ENCODE measurements around the genes NBPF12 and NBPF19.

DNA sequence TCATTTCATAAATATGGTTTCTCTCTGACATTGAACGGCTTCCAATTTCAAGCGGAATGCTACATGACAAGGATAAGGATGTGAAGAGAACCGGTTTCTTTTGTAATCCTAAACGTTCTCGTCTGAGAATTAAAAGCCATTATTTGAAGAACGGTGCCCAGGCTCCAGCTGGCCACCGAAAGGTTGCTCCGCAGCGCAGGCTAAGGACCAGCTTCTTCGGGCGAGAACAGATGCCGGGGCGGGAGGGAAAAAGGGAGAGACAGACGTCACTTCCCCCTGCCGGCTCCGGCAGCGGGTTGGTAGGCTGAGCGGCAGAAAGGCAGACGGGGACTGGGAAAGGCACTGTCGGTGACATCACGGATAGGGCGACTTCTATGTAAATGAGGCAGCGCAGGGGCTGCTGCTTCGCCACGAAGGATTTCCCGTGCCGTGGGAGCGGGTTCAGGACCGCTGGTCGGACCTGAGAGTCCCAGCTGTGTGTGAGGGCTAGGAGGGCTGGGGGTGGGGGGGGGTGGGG is 31.7 kb upstream of the PPIAL4H start:
- PRO-cap = unidirectional peak, minus-strand start at position 202 of the sequence

DNA sequence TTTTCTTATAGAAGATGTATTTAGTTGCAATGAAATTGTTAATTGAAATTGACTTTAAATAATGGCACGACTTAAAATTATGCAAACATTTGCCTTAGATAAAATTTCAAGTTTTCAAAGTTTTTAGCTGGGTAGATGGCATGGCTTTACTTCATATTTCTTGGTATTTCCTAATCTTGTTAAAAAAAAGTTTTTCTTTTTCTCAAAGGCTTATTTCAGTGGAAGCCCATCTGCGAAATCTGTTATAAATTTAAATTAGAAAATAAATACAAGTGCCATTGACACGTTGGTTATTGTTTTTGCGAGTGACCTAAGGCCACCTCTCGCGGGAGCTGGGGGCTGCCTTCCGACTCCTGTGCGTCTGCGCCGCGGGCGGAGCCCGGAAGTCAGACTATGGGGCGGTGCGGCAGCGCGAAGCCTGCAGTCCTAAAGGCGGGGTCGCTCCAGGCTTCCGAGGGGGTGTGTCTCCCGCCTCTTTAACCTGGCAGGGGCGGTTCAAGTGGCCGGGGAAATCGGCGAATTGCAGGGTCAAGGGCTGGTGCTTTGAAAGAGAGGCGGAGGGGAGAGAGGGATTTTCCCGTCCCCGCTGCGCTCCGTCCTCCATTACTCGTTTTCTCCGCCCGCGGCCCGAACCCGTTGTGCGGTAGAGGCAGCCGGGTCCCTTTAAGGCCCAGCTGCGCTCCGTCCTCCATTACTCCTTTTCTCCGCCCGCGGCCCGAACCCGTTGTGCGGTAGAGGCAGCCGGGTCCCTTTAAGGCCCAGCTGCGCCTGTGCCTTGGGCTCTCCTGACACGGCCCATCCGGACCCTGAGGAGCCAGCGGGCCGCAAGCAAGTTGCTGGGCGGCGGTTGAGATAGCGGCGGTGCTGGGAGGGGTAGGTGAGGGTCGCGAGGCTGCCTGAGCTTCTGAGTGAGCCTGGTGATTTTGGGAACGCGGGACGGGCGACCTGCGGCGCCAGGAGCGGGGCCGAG is at the start of gene NBPF12:
NBPF12 (plus strand) TSS at position 382 of the 970 bp plus-strand sequence.
- PRO-cap = unidirectional peak, plus-strand start at position 433 of the sequence

DNA sequence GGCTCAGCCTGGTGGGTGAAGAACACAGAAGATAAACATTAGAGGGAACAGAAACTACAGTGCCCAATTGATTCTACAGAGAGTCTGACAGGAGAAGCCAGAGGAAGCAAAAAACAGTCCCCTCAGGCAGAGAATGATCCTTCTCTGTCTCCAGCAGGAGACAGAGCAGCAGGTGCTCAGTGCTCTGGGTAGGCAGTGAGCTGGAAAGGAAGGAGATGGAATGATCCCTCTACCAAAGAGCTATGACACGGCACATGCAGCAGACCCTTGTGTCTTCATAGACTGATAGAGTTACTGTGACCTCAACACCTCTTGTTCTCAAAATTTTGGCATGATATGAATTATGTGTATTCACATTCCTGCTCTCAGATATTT is 62.3 kb downstream of the PRKAB2 start:
- PRO-cap = no peak

DNA sequence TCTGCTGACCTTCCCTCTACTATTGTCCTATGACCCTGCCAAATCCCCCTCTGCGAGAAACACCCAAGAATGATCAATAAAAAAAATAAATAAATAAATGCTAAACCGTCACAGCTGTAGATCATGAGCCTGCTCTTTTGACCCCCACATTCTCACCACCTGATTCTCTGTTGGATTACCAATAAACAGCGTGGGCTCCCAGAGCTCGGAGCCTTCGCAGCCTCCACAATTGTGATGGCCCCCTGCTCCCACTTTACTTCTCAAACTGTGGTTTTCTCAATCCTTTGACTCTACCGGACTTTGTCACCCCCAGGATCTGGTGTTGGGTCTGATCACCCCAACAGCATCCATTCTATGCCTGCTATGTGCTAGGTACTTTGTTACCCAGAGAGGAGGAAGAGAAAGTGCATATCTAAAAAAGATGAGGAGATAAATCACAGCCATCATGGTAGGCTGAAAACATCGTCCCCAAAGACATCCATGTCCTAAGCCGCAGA is 8.4 kb upstream of the CHD1L start:
- PRO-cap = no peak

DNA sequence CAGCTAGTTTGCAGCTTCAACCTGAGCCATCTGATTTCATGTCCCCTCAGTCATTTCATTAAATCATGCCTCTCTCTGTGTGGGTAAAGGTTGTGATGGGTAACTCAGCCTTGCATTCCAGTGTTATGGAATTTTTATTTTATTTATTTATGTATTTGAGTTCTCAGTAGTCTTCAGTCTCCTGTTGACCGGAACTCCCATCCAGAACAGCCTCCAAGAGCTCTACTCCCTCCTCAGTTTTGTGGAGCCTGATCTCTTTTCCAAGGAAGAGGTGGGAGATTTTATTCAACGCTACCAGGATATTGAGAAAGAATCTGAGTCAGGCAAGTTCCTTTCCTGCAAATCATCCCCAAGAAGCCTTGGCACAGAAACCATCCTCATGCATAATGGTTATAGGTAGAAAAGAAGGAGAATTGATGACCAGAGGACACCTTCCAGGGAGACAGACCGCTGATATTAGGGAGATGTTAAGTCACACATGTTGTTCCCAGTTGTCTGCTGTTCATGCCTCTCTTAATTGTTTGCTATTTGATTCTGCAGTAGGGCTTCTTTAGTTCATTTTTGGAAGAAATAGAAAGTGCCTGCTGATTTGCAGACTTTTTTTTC is 21.9 kb downstream of the CHD1L start:
- PRO-cap = no peak

GRCh38 chr1:147269779-147270091 is 27.3 kb downstream of the CHD1L start:
- PRO-cap = unidirectional peak, minus-strand start at chr1:147270003

- PRO-cap = no peak
These were observed 36.5 kb upstream of the BCL9 start for GRCh38 chr1:147504532-147505418.

- PRO-cap = bidirectional peak, plus-strand start at chr1:147600209, minus-strand start at chr1:147600043
These were observed 58.7 kb downstream of the BCL9 start for GRCh38 chr1:147599939-147600510.

- PRO-cap = no peak
These were observed 22.0 kb downstream of the ACP6 start for GRCh38 chr1:147648168-147648827.

- PRO-cap = no peak
These were observed 26.4 kb downstream of the NBPF11 start for GRCh38 chr1:148125707-148126137.

DNA sequence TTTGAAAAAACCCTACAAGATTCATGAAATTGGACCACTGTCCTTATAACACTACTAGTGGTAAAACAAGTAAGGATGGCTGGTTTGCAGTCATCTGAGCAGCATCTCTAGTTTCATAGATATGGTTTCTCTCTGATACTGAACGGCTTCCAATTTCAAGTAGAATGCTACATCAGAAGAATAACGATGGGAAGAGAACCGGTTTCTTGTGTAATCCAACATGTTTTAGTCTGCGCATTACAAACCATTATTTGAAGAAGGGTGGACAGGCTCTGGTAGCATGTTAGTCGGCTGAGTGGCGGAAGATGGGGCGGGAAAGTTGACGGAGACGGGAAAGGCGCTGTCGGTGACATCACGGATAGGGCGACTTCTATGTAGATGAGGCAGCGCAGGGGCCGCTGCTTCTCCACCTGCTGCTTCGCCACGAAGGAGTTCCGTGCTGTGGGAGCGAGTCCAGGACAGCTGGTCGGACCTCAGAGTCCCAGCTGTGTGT is 110.9 kb upstream of the NBPF11 start:
- PRO-cap = no peak

GRCh38 chr1:148264520-148265702 is 112.8 kb upstream of the NBPF11 start:
- PRO-cap = no peak

DNA sequence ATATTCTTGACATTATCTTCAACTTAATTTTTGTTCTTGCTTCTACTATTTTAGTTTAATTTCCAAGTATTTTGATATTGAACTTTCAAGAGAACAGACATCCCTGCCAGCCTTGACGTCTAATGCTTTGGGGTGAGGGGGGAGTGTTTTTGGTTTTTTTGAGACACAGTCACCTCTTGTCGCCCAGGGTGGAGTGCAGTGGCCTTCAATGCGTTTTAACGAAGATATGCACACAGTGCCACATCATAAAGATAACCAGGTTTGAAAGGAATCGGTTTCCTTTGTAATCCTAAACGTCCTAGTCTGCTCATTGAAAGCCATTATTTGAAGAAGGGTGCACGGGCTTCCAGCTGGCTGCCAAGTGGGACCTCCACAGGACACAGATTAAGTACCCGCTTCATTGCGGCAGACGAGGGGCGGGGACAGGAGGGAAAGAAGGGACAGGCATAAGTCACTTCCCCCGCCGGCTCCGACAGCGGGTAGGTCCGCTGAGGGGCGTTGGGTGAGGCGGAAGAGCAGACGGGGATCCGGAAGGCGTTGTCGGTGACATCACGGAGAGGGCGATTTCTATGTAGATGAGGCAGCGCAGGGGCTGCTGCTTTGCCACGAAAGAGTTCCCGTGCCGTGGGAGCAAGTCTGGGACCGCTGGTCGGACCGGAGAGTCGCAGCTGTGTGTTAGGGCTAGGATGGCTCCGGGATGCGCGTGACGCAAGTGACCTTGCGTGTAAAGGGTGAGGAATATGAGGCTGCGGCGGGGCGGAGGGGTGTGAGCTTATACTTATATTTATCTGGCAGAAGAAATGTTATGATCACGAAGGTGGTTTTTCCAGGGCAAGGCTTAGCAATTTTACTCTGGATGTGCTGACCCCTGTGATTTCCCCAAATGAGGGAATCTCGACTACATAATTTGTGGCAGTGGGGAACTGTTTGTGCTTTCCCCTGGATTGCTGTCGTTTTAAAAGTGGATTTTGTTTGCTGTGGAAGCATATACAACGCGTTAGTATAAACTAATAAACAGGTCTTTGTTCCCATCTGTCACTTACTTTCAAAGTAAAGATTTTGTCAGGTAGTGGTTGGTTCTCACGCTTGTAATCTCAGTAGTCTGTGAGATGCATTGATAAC is 80.8 kb downstream of the PPIAL4G start:
- PRO-cap = unidirectional peak, plus-strand start at position 598 of the sequence

DNA sequence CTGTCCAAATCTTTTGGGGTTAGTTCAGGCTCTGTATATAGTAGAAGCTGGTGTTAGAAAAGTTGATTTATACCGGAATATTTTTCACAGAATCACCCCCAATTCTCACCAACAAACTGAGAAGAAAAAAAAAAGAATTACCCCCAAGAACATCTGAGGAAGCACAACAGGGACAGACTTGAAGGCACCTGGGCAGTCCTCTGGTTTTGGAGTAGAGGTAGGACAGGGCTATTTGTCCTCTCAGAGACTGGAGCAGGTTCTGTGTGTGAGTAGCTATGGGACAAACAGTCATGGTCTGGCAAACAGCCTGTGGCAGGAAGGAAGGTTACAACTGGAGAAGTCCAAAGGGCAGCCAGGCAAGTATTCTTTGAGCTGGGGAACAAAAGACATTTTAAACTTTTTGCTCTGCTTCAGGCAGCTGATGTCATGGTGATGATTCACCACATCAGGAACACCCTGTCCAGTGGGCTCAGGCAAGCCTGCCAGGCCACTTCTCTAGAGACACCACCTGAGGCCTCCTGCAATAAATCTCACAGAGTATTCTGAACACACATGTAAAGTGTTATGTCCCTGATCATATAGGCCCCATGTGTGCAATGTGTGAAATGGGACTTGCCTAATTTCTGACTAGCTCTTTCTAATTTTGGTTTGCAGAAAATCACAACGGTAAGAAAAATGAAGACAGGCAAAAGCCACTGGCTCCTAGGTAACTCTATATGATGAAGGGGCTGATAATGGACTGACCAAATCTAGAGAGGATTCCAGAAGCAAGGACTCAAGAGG is 58.9 kb downstream of the PPIAL4G start:
- PRO-cap = no peak

GRCh38 chr1:148428151-148428670 is 54.9 kb downstream of the PPIAL4G start:
- PRO-cap = no peak

- PRO-cap = no peak
These were observed 39.5 kb upstream of the PPIAL4G start for GRCh38 chr1:148522497-148523069.

DNA sequence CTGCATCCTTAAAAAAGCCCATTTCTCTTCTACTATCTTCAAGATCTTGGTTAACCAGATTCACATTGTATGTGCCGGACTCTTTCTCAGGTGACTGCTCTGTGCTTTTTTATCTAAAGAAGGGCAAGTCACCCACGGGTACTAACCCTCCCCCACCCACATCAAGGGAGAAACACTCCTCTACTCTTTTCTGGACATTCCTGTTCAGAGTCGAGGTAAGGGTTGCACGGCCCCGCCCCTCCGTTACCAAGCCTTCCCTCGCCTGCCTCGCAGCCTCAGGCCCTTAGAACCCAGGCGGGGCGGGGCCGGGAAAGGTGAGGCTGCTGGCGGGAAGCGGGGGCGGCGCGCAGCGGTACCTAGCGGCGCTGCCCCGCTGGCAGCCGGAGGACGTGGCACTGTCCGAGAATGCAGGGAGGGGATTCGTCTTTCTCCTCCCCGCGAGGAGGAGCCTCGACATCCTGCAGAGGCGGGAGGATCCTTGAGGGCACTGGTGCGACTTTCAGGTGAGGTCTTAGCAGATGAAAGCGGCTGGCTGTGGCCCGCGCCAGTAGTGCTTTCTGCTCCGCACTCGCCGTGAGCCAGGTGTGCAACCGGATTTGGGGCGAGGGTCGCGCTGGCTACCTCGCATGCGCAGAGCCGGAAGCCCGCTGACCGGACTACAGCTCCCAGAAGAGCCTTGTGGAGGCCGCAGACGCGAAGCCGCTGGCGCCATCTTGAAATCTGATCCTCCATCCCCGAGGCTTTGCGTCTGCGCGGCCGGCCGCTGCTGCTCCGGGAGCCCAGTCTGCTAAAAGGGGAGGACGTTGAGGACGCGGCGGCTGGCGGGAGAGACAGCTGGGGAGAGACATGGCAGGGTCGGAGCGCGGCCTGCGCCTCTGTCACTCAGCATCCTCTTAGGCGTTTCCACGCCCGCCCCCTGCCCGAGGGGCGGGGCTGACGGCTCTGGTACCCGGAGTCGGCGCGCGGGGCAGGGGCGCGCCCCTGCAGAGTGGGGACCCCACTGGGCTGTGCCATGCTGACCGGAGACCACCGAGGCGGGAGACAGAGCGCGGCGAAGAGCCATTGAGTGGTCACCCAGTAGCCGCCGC is 107.8 kb downstream of the PDE4DIP start:
- PRO-cap = bidirectional peak, plus-strand start at position 463 of the sequence, minus-strand start at position 428 of the sequence; unidirectional peak, plus-strand start at position 952 of the sequence

DNA sequence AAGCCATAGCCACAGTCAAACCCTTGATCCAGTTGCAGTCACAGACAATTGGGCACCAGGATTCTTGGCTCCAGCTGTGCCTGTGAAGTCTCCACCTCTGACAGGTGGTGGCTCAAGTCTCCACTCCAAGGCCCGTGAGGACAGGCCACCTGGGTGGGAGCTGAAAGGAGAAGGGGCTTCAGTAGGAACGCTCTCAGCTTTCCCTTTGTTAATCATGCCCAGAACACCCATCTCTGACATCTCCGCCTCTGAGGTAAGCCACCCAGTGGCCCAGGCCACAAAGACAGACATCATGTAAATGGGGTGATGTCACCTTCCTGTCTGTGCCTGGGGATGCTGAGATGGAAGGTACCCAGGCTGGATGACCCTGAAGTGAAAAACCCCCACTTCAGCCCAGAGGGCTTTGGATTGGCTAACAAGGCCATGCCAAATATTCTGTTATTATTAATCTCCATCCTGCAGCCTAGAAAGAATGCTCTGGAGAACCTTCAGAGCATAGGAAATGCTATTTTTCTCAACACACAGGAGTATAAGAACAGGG is 10.3 kb upstream of the NBPF9 start:
- PRO-cap = no peak

- PRO-cap = no peak
These were observed at the start of gene NBPF19 for GRCh38 chr1:149474322-149475649. Gene NBPF19, plus strand, starts transcription at chr1:149475045.

DNA sequence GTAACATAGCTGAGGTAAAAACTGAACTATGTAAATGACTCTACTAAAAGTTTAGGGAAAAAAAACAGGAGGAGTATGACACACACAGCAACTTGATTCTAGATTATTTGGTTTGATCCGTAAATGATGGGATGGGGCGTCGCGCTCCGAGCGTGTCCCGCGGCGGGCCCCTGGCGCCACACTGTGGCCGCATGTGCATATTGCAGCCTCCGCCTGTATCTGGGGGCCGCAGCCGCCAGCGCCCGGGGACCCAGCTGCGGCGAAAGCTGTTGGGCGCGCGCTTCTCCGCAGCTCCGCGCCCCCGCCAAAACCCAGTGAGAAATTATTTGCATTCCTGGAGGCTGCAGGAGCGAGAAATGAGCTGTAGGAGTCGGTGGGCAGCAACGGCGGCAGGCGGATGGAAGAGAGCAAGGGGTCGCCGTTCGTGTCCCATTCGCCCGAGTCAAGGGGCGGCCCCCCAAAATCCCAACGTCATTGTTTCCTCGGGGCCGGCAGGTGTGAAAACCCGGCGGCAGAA is 10.0 kb downstream of the FCGR1A start:
- PRO-cap = no peak